ENCODE data around the gene DAPK2.

GRCh38 chr15:63060532-63061028 lies 18.0 kb downstream of the TPM1 start:
- PRO-cap, result no peak
- RRBS, 2 experiments, result 97% methylated on average over 3 of the region's 9 CpGs; no CpG with 5 or more reads in 1 of the 2 experiments

- PRO-cap, result no peak
- RRBS, 2 experiments, result no CpG with 5 or more reads among the region's 1 CpG
Measured at GRCh38 chr15:63246890-63247577, 30.4 kb upstream of the APH1B start.

DNA sequence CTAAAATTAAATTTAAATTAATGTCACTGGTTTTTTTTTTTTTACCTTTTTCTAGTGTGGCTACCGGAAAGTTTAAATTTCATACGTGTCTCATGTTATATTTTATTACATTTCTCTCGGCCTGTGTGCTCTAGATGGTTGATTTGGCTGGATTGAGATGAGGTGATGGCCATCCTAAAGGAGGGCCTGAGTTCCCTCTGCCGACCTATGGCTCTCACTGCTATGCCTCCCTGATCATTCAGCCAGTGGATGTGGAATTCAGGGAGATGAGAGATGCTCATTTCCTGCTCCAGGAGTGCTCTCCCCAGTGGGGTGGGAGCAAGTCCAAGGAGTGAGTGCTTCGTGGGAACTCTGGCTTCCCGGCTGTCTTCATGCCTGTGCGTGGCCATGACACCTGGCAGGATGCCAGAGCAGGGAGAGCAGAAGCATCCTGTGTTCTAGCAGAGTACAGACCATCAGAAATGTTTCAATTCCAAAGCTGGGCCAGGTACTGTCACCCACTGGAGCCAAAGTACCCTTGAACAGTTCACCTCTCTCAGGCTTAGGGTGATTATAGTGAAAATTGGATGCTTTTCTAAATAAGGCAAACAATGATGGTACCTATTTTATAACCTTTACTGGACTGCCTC lies 45.1 kb downstream of the APH1B start:
- PRO-cap, result no peak
- RRBS, 2 experiments, result no CpG with 5 or more reads among the region's 7 CpGs

DNA sequence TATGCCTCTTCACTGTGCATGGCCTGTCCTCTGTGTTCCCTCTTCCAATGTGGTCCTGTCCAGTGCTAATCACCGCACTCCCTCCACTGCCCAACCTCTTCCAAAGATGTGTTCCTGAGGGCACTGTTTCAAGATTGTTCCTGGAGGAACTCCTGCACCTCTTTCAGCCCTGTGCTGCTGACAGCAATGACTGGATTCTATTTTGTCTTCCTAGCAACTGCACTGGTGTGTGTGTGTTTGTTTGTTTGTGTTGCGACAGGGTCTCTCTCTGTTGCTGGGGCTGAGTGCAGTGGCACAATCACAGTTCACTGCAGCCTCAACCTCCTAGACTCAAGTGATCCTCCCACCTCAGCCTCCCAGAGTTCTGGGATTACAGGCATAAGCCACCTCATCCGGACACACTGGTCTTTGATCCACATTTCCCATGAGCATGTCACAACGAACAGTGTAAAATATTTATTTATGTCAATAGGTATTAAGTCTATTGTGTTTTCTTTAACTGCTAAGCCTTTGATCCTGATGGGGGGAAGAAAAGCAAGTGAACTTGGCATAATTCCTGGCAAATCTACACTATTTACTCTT lies 16.8 kb downstream of the CA12 start:
- PRO-cap, result no peak
- RRBS, 2 experiments, result no CpG with 5 or more reads among the region's 4 CpGs

GRCh38 chr15:63367464-63368053 lies 14.1 kb downstream of the CA12 start:
- PRO-cap, result no peak
- RRBS, 2 experiments, result no CpG with 5 or more reads among the region's 8 CpGs

DNA sequence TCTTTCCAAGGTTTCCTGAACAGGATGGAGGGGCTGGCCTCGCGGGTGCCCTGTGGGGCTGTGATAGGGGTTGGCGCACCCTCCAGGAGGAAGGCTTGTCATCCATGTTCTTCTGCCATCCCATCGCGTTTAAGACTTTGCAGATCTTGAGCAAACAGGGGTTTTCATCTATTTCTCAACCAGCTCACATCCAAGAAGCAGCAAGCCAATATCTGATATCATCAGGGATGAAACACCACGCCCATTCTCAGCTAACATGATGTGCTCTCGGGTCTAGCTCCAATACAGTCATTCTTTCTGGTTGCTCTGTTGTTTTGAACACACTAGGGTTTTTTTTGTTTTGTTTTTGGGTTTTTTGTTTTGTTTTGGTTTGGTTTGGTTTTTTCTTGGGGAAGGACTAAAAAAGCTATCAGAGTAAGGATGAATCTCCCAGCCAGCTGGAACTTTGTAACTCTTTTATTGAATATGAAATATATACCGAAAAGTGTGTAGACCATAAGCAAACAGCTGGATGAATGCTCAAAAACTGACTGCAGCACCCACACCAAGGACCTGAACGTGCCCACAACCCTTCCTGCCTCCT lies 10.0 kb downstream of the CA12 start:
- PRO-cap, result no peak
- RRBS, 2 experiments, result no CpG with 5 or more reads among the region's 9 CpGs

- PRO-cap, result no peak
- RRBS, 2 experiments, result no CpG with 5 or more reads among the region's 2 CpGs
Measured at GRCh38 chr15:63472841-63473294, 31.5 kb upstream of the USP3 start.

GRCh38 chr15:63502858-63503662 lies 1.3 kb upstream of the USP3 start:
- PRO-cap, result no peak
- RRBS, 2 experiments, result 3 to 27% methylated on average over 5 to 9 of the region's 30 CpGs

- PRO-cap, result no peak
- RRBS, 2 experiments, result no CpG with 5 or more reads among the region's 3 CpGs
Measured at GRCh38 chr15:63510442-63510993, 6.1 kb downstream of the USP3 start.

DNA sequence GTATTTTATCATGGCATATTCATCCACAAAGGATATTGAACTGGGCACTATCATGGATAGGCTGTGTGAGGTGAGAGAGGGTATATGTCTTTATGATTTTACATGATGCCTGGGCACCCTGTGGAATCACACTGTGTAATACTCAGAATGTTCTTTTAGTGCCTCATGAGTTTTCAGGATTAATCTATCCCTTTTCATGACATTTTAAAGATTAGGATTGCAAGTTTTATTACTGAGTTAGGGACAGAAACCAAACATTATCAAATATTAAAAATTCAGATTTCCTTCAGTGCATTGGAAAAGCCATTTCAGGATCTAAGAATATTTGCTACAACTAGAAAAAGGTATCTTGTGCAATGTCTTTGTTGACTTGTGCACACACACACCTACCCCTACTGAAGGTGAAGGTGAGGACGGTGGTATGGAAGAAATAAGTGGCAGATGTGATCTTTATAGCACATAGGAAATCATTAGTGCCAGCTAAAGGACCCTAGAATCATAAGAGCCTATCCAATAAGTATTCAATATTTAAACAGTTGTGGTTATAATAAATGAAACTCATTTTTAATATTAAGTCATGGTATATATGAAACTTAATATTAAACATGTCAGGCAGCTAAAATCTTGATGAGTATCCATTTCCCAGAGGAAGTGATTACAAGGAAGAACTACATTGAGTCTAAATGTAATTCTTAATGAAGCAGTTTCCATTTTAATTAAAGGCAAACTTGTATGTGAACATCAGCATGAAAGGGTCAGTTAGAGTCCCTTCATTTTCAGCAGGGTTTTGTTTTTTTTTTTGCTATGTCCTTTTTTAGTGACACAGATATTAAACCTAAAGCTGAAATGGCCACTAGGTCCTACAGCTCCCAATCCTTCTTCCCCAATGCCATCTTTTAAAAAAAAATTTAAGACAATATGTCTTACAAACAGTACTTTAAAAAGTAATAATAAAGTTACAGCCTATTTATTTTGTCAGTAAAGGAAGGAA lies 25.3 kb upstream of the FBXL22 start:
- PRO-cap, result no peak
- RRBS, 2 experiments, result no CpG with 5 or more reads among the region's 1 CpG

GRCh38 chr15:63577294-63577566 lies 20.0 kb upstream of the FBXL22 start:
- PRO-cap, result no peak
- RRBS, 2 experiments, result no CpG with 5 or more reads among the region's 5 CpGs

GRCh38 chr15:63599897-63600641 lies 2.9 kb downstream of the FBXL22 start:
- PRO-cap, result no peak
- RRBS, 2 experiments, result 99% methylated on average over 5 of the region's 31 CpGs; no CpG with 5 or more reads in 1 of the 2 experiments

- PRO-cap, result no peak
- RRBS, 2 experiments, result 80 to 94% methylated on average over 5 of the region's 9 CpGs
Measured at GRCh38 chr15:63601856-63602291, 4.7 kb downstream of the FBXL22 start.

- PRO-cap, result no peak
- RRBS, 2 experiments, result no CpG with 5 or more reads among the region's 8 CpGs
Measured at GRCh38 chr15:63615862-63616728, 18.9 kb downstream of the FBXL22 start.

DNA sequence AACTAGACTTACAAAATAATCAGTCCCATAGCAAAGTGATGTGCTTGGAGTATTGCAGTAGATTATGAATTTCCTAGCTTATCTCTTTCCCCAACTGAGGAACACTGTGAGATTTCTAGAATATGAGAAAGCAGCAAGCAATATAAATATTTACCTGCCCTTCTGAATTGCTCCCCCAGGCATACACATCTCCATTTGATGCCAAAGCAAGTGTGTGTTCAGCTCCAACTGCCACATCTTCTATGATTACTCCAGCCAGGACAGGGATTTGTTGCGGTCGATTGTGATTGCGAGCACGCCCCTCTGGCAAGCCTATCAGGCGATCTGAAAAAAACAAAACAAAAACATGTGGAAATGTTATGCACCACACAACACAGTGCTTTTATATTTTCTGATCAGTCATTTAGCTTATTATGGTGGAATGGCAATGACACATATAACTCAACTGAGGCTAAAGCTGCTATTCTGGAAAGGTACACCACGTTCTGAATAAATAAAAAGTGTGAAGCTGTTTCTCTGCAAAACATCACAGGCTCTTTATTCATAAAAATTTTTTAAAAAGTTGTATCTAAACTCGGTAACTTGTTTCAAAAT lies 33.2 kb downstream of the FBXL22 start:
- PRO-cap, result no peak
- RRBS, 2 experiments, result no CpG with 5 or more reads among the region's 7 CpGs

- PRO-cap, result no peak
- RRBS, 2 experiments, result no CpG with 5 or more reads among the region's 4 CpGs
Measured at GRCh38 chr15:63800119-63800979, 33.4 kb downstream of the HERC1 start.

GRCh38 chr15:63806065-63806882 lies 27.5 kb downstream of the HERC1 start:
- PRO-cap, result no peak
- RRBS, 2 experiments, result no CpG with 5 or more reads among the region's 4 CpGs

GRCh38 chr15:64017079-64017571 lies 29.2 kb downstream of the DAPK2 start:
- PRO-cap, result no peak
- RRBS, 2 experiments, result no CpG with 5 or more reads among the region's 5 CpGs

- PRO-cap, result bidirectional peak, plus-strand start at chr15:64046591, minus-strand start at chr15:64046475
- RRBS, 2 experiments, result 8 to 15% methylated on average over 34 of the region's 120 CpGs
Measured at GRCh38 chr15:64045686-64046945, at the start of gene DAPK2. Gene DAPK2 (minus strand): TSS chr15:64046485.

DNA sequence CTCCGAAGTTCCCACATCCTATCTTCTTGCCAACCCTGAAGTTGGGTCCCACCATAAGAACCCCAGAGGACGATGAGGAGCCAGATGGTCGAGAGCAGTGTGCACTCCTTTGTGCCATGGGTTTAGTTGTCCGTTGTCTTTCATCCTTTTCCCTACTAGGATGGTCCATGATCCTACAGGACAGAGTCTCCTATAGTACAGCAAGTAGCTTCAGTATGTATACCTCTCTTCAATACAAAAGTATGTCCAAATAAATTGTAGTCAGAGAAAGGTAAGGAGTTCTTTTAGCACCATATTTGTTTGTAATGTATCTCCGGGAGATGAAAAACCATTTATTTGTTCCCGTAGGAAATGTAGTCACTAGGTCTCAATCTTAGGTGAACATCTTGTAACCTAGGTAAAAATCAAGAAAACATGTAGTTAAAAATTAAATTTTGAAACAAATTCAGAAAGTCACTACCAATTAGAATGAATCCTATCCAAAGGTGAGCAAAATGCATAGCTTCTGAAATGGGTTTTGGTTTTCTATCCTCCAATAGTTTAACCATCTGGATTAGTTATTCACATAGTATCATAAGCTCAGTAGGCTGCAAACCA lies 55.5 kb downstream of the CSNK1G1 start:
- PRO-cap, result no peak
- RRBS, 2 experiments, result no CpG with 5 or more reads among the region's 6 CpGs

Data from HEK293 (cell line).